Pericardium fibroblast (primary cell): ENCODE data around the genes G6PC1 and MPP3.

- RAMPAGE, long total RNA: no peak
Measured at GRCh38 chr17:42662689-42663227, 3.7 kb downstream of the TUBG2 start.

DNA sequence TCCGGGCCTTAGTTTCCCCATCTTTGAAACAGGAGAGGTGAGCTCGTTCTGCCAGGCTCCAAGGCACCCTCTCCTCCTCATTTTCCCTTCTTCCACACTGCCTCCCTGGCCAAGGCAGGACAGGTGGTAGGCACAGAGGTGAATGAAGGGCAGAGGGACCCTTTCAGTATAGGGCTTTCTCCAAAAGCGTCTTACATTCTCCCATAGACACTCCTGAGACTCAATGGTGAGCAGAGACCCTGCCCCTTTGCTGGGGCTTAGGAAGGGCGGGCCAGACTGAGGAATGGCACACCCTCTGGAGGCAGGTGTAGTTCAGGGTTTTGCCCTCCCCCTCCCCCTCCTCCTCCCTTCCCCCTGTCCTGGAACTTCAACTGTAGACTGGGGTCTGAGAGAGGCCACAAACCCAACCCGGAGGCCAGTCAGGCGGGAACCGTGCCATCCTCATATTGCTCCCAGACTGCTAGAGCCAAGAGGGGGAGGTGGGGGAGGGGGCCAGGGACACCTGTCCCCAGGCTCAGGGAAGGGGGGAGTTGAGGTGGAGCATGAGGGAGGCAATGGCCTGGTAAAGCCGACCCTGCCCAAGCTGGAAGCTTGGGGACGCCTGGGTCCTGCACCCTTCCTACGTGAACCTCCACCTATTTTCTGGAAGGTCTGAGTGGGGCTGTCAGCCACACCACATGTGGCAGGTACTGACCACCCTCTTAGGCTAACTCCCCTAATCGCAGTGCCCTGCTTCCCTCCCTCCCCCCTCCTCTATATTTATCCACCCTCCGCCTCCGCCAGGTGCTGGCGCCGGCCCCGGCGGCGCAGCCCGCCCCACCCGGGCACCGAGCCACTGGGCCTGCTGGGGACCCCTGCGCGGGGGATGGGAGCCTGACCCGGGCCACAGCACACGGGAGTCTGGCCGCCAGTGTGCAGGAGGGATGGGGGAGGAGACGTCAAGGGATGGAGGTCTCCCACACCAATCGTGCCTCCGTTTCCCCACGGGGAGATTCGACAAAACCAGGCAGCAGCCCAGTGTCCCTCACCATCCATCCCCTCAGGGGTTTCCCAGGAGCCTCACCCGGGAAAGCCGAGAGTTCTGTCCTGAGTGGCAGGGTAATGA, 1.7 kb downstream of the PLEKHH3 start:
- RAMPAGE, long total RNA: no peak

DNA sequence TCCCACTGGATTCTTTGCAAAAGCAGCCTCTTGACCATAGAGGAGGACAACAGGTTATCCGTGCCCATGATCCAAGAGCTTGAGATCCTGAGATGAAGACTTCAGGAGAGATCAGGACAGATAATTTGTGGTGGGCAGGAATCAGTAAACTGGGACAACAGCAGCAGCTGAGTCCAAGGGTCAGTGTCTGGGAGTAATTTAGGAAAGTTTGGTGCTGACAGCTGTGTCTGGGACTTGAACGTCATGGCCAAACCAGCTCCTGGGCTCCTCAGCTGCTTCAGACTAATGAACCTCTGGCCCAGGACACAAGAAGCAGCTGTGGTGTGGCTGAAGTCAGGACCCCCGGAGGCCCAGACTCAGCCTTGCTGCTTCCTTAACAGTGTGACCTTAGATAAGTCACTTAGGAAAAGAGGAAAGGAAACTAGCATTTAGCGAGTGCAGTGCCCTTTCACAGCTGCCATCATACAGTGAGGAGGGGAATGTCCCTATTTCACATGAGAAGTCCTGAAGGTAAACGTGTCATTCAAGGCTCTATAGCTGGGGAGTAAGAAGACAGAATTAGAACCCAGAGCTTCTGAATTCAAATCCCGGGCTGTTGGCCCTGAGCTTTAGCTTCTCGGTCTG, 1.1 kb upstream of the RAMP2 start:
- RAMPAGE, long total RNA: no peak

DNA sequence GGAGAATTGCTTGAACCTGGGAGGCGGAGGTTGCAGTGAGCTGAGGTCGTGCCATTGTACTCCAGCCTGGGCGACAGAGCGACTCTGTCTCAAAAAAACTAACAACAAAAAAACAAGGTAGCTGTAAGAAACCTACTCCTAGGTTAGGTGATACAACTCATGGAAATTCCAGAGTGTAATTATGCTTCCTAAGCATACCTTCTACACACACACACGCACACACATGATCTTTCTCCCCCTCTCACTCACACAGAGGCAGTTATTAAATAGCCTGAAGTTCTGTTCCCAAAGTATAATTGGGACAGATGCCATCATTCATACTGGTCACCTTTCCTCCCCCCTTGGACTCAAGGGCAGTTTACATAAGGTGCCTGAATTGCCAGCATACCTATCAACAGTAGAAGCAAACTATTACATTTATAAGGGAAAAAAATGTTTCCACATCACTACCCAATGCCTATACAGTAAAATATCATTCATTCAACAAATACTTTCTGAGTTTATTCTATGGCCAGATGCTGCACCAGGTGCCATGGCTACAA, 6.1 kb downstream of the CNTD1 start:
- RAMPAGE, long total RNA: no peak

GRCh38 chr17:42806718-42806959, 8.0 kb downstream of the CNTD1 start:
- RAMPAGE, long total RNA: no peak

GRCh38 chr17:42895113-42895552, 5.5 kb upstream of the G6PC1 start:
- RAMPAGE, long total RNA: no peak

- RAMPAGE, long total RNA: no peak
Measured at GRCh38 chr17:42900685-42901274, at the start of gene G6PC1. Gene G6PC1, plus strand, starts transcription at chr17:42900799.

GRCh38 chr17:43011817-43012348, 5.3 kb downstream of the IFI35 start:
- RAMPAGE, long total RNA: no peak

DNA sequence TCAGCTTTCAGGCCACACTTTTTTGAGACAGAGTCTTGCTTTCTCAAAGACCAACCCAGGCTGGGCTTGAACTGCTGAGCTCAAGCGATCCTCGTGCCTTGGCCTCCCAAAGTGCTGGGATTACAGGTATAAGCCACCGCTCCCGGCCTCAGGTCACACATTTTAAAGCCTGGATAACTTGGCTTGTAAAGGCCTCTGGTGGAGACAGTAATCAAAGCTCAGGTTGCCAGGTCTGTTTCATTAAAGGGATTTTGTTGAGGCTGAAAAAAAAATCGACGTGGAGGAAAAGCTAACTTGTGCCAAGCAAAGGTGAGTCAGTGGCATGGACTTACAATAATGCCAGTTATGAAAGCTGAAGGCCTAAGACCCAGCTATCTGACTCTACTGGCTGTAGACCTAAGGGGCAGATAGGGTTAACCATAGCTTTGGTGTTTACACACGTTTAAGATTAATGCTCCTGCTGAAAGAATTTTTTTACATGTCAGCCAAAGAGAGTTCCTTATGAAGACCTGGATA, 839 bp downstream of the NBR1 start:
- RAMPAGE, long total RNA: no peak

DNA sequence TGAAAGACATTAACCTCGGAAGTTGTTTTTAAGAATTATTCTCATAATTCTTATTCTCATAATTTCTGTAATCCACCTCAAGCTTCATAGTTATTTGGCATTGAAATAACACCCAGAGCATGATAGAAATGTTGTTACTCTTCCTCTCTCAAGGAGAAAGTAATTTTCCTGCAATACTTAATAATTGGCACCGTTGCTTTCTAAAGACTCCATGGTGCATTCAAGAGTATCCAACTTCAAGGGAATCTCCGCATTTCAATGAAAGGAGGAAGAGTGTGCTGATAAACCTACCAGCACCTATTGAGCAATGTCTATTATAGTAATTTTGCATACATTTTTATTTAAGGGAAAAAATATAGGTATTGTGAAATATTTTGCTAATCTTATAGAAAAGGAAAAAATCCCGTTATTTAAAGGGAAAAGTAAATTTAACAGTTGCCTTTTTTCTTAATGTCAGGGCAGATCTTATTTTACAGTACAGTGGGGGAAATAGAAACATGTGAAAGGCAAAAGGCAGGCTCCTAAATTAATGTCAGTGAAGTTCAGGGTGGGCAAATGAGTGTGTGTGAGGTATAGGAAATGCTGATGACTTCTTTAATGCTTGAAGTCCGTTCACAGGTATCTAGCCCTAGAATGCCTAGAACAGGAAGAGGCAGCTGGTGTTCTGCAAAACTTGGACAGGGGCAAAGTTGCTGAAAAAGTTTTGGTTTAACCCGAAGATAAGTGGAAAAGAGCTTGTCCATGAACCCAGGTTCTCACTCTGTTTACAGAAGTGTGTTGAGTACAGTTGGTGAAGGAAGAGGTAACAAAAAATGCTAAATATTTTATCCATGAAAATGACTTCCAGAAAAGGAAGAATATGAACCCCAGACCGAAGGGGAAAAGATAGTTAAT, 975 bp upstream of the TMEM106A start:
- RAMPAGE, long total RNA: no peak

DNA sequence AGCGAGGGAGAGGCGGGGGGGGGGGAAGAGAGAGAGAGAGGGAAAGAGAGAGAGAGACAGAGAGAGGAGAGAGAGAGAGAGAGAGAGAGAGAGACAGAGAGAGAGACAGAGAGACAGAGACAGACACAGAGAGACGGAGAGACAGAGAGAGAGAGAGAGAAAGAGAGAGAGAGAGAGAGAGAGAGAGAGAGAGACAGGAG, 16.6 kb upstream of the CCDC200 start:
- RAMPAGE, long total RNA: no peak

DNA sequence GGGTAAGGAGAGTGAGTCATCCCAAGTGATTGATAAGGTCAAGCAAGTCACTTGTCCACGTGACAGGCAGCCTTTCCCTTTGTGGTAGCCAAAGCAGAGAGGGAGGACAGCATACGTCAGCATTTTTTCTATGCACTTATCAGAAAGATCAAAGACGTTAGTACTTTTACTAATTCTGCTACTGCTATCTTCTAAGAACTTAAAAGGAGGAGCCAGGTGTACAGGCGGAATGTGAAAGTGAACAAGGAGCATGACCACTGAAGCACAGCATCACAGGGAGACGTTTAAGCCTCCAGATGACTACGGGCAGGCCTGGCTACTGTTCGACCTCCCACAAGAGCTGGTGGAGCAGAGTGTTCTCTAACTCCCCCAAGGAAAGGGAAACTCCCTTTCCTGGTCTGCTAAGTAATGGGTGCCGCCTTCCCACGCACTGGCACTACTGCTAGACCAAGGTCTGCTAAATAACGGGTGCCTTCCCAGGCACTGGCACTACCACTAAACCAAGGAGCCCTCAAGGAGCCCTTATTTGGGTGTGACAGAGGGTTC, 47.8 kb upstream of the ARL4D start:
- RAMPAGE, long total RNA: no peak

DNA sequence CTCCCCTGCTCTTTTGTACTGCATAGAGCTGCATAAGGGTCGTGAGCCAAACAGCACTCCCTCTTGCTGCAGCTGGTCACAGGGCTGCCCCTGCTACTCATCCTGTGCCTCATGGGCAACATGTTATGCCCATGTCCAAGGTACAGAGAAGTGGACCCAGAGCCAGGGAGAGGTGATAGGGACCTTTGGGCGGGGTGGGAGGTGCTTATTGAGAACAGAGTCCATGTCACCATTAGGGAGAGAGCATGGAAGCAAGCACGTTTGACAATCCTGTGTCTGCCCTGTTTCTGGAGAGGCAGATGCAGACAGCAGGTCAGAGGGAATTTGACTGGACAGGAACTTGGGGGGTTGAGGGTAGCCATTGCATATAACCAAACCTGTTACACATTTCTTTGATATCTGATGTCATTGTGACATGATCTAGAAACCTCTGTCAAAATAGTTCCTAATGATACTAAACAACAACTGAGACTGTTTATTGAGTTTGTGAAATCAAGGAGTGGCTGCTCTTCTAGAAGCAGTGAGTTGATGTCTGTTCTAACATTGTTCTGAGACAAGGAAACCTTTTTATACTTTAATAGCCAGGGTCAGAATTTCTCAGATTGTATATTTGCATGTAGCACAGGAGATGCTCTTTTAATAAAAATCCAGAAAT, 14.3 kb upstream of the ARL4D start:
- RAMPAGE, long total RNA: no peak

- RAMPAGE, long total RNA: no peak
Measured at GRCh38 chr17:43387920-43389005, 10.5 kb upstream of the ARL4D start.

DNA sequence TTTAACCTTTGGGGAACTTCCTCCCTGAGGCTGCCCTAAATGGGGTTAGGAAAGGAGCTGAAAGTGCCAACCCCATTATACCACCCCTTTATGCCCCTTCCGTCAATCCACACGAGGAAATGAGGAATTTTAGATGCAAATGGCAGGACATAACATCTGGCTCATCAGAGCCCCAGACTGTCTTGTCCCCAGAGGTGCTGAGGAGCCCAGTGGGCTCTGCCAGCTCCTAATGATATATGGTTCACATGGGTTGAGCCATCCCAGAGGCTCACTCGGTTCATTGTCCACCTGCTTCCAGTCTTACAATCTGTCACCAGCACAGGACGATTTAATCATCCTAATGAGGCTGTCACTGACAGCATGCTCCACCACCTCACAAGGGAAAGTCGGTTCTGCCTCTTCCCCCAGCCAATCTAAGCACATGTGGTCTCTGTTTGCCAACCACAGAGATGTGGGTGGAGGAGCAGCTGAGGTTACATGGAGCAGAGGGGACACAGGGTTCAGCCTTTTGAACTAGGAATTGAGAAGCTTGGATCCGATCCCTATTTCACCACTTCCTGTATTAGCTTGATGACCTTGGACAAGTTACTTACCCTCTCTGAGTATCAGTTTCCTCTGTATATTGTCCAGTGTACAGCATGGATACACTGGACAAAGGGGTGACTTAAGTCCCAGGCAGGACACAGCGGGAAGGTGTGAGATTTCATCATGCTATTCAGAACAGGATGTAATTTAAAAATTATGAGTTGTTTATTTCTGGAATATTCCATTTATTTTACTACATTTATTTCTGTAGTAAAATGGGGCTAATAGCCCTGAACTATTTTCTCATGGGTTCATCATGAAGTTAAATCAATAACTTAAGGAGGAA, 27.0 kb upstream of the DHX8 start:
- RAMPAGE, long total RNA: no peak

- RAMPAGE, long total RNA: no peak
Measured at GRCh38 chr17:43480015-43480532, 3.7 kb upstream of the DHX8 start.

GRCh38 chr17:43528274-43529101, 17.7 kb downstream of the ETV4 start:
- RAMPAGE, long total RNA: no peak

- RAMPAGE, long total RNA: no peak
Measured at GRCh38 chr17:43529834-43531356, 15.7 kb downstream of the ETV4 start.

GRCh38 chr17:43664922-43665785, 3.4 kb upstream of the MEOX1 start:
- RAMPAGE, long total RNA: no peak

GRCh38 chr17:43832265-43833428, at the start of gene MPP3:
Gene MPP3, minus strand, starts transcription at chr17:43833146.
- RAMPAGE, long total RNA: start-site peak on the minus strand at chr17:43833116-43833182, 13 and 30 reads in 2 replicates